Measurements from ENCODE around the genes BMI1, ARMC3, PTF1A and C10orf67.

DNA sequence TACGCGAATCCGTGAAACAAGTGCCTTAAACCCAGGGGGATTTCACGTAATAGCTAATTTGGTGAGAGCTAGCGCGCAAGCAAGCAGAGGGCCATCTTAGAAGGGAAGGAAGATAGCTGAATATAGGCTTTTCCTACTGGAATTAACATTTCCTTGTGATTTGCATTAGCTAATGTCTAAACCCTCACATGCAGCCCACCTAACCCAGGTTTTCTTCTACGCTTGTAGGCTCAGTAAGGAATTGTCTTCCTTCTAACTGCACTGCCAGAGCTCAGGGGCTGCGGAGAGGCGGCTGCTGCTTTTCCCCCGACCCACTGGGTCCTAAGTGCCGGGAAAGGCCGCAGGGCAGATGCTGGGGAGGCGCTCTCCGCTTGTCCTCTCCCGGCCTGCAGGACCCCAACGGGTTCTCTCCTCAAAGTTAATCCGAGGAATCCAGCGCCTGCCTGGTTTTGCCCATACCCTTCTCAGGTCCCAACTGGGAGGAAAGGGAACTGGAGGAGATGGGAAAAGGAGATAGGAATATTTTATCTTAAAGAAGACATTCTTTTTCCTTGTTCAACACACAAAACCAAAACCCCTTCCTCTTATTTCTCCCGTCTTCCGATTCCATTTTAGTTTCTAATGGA, 17.5 kb downstream of the SKIDA1 start:
- PRO-cap, result no peak

GRCh38 chr10:21535328-21535787, 1.3 kb downstream of the MLLT10 start:
- PRO-cap, result no peak

GRCh38 chr10:21943438-21944153, 59.9 kb downstream of the DNAJC1 start:
- PRO-cap, result no peak

- PRO-cap, result no peak
Measured at GRCh38 chr10:22230860-22231169, 13.0 kb upstream of the EBLN1 start.

DNA sequence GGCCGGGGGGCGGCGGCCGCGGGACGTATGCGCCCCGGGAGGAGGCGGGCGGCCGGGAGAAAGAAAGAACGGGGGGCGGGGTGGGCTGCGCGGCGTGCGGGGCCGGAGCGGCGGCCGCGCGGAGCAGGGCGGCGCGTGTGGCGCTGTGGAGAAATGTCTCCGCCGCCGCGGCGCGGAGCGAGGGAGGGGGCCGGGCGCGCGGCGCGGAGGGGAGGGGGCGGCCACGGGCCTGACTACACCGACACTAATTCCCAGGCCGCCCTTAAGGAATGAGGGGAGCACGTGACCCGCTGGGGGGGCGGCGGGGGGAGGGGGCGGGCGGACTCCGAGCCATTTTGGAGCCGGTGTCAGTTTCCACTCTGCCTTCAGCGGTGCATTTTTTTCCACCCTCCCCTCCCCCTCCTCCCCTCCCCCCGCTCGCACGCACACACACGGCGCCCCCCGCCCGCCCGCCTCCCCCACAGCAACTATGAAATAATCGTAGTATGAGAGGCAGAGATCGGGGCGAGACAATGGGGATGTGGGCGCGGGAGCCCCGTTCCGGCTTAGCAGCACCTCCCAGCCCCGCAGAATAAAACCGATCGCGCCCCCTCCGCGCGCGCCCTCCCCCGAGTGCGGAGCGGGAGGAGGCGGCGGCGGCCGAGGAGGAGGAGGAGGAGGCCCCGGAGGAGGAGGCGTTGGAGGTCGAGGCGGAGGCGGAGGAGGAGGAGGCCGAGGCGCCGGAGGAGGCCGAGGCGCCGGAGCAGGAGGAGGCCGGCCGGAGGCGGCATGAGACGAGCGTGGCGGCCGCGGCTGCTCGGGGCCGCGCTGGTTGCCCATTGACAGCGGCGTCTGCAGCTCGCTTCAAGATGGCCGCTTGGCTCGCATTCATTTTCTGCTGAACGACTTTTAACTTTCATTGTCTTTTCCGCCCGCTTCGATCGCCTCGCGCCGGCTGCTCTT, at the start of gene BMI1:
Gene BMI1, plus strand, starts transcription at position 350 of the 942 bp plus-strand sequence.
- PRO-cap, result bidirectional peak, plus-strand start at position 68 of the sequence, minus-strand start outside the sequence; bidirectional peak, plus-strand start at position 174 of the sequence, minus-strand start at position 139 of the sequence; bidirectional peak, plus-strand start at position 350 of the sequence, minus-strand start at position 246 of the sequence

DNA sequence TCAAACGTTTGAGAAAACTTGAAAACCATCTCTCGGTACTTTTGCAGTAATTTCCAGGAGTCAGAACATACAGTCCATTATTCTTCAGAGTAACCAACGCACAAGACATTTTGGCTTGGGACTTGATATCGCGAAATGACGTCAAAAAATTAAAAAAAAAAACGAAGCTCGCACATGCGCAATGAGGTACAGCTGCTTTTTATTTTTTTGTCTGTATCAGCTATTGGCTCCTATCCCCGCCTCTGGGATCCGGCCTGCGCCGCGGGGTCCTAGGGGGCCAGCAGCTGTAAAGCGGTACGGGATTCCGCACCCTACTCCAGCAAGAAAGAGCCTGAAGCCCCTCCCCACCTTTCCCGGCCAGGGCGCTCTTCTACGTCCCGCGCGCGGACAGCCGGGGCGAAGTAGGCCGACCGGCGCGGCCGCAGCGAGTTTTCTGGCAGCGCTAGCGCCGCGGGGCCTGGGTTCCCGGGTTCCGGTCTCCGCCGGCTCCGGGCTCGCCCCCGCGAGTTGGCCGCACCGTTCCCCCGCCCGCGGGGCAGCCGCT, 5.0 kb upstream of the SPAG6 start:
- PRO-cap, result bidirectional peak, plus-strand start at position 210 of the sequence, minus-strand start outside the sequence; unidirectional peak, plus-strand start at position 386 of the sequence

DNA sequence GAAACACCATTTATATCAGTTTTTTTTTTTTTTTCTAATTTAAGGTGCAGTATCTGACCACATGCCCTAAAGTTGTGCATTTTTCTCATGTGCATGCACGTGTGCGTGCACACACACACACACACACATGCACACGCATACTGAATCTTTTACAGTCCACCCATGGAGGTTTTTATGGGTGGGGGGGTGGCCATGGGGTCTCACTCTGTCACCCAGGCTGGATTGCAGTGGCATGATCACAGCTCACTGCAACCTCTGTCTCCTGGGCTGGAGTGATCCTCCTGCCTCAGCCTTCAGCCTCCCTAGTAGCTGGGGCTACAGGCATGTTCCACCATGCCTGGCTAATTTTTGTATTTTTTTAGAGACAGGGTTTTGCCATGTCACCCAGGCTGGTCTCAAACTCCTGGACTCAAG, 139.9 kb downstream of the SPAG6 start:
- PRO-cap, result no peak

DNA sequence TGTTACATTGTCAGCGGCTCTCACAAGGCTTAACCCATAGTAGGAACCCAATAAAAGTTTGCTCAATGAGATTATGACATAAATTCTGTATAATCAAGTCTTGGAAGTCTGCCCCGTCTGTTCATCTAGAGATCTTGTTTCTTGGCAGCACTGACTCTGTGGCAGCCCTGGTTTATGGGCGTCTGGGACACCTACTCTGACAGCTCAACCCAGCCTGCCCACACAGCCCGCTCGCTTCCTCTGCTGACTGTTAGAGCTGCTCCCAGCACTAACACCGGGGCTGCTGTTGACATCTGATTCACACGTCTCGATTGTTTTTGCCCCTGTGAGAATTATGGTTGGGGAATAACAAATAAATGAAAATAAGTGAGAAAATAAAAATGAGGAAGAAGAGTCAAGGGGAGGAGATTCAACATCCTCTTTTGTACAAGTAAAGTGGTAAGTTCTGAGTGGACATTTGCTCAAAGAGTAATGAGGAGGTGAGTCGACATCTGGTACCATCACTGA, 160.8 kb downstream of the SPAG6 start:
- PRO-cap, result no peak

DNA sequence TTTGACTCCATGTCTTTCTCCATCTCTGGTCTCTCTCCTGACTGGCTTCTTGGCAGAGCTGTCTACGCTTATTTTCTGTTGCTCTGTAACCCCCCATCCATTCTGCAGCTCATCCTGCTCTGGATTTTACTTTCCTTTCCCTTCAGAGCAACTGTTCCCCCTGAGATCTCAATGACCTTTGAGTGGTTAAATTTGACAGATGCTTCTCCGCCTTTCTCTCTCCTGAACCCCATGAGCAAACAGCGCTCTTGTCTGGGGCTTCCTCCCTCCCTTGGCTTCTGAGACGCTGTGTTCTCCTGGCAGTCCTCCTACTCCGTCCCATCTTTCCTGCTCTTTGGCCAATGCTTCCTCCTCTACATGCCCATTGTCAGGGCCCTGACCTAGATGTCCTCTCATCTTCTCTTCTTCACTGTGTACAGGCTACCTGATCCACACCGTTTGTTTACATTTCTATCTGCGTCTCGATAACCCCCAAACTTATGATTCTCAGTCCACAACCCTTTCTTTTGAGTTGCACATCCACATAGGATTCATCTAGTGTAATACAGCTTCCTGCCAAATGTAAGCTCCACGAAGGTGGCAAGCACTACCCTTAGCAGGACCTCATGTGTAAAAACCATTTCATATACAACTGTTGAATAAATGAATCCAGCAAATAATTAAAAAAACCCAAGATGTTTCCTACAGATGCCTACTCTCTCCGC, 136.0 kb downstream of the PIP4K2A start:
- PRO-cap, result no peak

DNA sequence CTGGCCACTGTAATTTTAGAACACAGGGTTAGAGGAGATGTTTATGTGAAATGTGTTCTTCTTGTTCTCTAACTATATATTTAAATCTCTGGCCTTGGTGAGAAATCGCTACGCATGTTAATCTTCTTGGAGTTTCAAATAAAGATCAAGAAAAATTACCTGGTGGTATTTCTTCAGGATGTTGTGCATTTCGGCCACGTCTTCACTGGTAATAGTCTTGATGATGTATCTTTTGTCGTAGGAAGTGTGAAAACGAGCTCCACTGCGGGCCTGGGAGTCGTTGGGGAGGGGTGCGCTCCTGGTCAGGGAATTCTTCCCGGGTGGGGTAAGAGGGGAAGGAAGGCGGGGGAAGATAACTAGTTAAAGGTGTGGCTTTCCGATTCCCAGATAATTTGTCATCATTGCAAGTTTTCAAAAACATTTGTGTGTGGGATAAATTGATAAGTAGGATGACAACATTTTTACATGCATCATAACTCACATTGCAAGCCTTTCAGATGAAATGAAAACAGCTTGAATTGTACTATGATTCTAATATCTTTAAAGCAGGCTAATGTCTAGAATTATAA, 122.8 kb downstream of the PIP4K2A start:
- PRO-cap, result no peak

DNA sequence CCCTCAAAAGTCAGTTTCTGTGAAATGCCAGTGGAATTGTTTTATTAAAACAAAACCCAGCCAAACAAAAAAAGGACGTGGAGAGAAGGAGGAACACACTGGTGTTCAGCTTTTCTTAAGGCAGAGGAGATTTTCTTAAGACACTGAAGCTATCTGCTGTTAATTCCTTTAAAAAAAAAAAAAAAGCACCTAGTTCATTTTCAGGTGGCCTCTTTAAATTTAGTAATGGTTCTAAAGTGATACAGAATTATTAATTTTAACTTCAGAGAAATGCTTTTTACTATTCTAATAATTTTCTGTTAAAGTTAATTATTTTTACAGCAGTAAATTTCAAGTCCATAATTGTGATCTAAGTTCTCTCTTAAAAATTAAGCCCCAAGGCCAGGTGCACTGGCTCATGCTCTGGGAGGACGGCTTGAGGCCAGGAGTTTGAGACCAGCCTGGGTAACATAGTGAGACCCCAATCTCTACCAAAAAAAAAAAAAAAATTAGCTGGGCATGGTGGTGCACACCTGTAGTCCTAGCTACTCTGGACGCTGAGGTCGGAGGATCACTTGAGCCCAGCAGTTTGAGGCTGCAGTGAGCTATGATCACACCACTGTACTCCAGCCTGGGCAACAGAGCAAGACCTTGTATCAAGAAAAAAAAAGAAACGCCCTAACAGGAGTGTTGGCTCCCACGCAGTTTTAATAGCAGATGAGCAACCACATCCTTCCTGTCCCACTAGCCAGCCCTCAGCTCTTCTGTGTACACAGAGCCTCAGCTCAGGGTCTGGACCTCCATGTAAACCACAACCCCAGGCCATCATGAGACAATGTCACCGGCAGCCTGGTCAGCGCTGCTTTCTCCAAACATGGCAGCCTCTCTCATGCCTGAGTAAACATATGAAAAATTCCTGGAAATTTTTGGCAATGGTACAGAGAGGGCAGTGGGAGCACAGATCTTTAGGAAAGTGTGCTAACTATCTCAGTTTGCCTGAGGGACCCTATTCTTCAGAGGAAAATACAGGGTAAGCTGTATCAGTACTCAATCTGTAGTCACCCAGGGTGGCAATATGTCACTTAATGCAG, 108.4 kb downstream of the PIP4K2A start:
- PRO-cap, result bidirectional peak, plus-strand start at position 814 of the sequence, minus-strand start at position 792 of the sequence

- PRO-cap, result no peak
Measured at GRCh38 chr10:22609563-22610377, 104.6 kb downstream of the PIP4K2A start.

DNA sequence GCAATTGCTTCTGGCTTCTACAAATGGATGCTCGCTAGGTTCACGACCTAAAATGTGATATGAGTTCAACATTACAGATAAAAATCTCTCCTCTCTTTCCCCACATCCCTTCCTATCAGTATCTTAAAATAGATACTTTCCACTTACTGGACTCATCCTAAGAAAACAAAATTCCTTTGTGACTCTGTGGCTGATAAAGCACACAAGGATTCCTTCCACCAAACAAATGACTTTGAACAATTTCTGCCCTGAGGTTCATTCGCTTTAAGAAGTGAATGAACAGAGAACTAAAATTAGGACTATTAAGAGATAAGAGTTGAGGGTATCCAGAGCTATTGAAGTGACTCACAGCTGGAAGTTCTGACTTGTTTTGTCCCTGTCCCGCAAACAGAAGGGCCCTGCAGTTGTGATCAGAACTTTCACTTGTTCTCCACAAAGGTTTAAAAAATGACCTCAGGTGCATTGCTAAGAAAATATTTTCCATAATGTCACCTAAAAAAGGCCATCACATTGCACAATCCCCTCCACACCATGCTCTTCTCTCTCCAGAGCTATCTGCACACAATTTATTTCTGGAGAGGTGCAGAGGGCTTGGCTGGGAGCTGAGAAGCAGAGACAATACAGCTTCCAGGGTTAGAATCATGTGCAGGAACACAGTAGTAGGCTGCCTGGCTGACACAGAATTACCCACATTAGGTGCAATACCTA, 96.1 kb downstream of the PIP4K2A start:
- PRO-cap, result no peak

DNA sequence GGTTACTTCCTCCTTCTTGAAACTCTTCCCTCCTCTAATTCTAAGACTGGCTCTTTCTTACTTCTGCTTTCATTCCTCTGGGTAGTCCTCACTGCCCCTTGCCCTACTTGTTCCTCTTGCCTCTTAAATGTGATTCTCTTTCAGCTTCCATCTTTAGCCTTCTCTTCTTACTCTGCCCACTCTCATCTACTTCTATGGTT, 28.4 kb upstream of the PIP4K2A start:
- PRO-cap, result unidirectional peak, plus-strand start at position 72 of the sequence

DNA sequence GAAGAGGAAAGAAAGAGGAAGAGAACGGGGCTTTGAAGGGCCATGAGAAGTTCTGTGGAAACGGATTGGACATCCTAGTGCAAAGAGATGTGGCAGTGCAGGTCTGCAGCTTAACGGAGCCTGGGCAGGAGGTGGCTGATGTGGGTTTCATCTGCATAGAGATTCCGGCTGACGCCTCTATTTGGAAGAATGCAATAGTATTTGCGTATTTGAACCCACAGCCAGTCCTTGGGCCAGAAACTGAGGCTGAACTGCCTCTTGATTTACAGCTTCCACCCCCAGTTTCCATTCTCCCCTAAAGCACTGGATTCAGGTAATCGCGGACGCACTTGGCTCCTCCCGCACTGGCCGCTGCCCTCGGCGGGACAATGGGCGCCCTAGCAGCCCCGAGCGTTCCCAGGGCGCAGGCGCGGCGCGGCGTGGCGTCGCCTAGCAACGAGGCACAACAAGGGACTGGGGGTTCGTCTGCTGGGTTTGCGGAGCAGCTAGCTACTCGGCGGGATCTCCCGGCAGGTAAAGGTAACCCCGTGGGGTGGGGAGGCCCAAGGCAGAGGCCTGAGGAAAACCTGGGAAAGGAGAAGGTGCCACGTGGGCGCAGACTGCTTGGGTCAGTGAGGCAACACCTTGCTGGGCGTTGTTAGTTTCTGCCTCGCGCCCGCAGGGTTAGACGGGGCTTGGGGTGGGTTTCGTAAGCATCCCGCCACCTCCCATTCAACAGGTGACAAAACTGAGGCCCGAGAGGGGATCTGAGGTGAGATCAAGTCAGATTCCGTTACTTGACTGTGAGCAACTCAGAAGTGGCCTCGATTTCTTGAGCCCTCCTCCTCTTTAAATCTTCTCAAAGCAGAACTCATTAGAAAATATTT, at the start of gene ARMC3:
Gene ARMC3, plus strand, starts transcription at position 460 of the 866 bp plus-strand sequence.
- PRO-cap, result no peak

- PRO-cap, result no peak
Measured at GRCh38 chr10:23023684-23024098, 71.7 kb upstream of the MSRB2 start.

DNA sequence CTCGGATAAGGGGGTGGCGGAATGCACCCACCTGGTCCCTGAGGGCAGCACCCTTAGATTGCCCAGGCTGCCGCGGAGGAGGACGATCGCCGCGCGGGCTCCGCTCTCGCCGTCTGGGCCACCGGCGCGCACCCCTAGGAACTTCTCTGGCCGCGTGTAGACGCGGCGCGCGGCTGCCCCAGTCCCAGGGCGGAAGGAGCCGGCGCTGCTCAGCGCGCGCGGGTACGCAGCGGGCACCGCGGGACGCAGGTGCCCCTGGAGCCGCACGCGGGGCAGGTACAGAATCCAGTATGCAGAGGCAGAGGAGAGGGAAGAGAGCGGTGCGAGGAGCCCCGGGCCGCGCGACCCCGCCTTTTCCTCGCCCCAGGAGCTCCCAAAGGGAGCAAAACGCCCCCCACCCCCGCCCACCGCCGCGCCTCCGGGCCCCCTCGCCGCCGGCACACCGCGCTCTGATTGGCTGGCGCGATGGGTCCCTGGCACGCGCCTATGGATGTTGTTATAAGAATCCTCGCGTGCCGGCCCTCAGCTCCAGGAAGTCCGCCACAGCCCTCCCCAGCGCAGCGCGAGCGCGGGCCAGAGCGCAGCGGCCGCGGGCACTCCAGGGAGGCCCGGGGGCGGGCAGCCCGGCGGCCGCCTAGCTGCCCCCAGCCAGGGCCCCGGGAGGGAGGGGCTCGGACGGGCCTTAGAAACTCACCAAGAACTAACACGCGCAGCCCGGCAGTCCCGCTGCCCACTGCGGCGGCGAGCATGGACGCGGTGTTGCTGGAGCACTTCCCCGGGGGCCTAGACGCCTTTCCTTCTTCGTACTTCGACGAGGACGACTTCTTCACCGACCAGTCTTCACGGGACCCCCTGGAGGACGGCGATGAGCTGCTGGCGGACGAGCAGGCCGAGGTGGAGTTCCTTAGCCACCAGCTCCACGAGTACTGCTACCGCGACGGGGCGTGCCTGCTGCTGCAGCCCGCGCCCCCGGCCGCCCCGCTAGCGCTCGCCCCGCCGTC, at the start of gene PTF1A:
Gene PTF1A, plus strand, starts transcription at position 529 of the 1,001 bp plus-strand sequence.
- PRO-cap, result no peak

- PRO-cap, result no peak
Measured at GRCh38 chr10:23342287-23342931, 2.2 kb downstream of the C10orf67 start.

DNA sequence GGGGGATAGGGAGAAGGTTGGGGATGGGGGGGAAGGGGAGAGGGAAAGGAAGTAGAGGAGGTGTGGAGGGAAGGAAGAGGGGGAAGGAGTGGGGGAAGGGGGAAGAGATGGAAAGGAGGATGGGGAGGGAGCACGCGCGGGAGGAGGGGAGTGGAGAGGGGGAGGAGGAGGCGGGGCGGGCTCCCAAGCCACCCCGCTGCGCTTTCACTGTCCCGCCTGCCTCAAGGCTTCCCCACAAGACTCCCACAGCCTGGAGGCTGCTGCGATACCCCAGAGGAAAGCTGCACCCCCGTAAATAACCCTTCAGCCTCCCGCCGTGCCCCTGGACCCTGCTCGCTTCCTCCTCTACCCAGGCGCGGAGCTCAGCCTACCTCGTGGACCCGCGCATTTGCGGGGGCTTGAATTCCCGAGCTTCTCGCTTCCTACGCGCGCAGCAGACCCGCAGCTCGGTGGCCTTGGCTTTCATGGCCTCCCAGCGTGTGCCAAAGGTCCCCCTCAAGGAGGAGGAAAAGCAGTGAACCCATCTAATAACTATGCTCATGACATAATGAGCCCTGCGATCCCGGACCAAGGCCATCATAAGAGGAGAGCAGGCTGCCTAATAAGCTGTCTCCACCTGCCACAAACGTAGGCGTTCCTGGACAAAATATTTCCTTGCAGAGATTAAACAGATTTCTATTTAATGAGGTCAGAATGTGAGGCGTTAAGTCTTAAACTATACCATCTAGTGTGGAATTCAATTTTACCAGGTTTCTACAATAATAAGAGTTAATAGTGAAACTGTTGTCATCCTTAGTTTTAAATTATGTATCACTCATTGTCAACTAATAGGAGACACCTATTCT, at the start of gene C10orf67:
Gene C10orf67, minus strand, starts transcription at position 600 of the 845 bp plus-strand sequence.
- PRO-cap, result unidirectional peak, plus-strand start at position 237 of the sequence

GRCh38 chr10:23367757-23368801, 23.5 kb upstream of the C10orf67 start:
- PRO-cap, result no peak